ENCODE measurements around the gene EXT2.

DNA sequence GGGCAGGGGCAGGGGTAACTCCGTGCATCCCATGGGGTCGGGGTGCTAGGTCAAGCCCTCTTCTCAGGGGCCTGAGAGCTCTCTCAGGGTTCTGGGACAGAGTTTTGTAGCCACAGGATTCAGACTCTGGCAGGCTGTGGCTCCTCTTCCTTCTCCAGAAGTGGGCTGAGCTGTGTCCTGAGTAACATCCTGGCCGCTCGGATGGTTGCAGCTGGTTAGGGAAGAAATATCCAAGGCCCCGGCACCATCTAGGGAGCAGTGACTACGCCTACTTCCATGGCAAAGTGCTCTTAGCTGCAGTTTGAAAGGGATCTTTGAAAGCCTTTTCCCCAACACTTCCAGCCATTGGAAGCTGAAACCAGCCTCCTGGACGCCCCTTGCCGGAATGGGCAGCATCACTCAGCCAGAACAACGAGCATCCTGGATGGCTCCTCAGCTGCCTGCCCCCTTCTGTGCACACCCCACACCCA lies 50.9 kb downstream of the C11orf96 start:
- RRBS = no CpG with 5 or more reads among the region's 9 CpGs

GRCh38 chr11:44095372-44096411 lies at the start of gene EXT2:
TSS of gene EXT2 (plus strand) at chr11:44095678.
- RRBS = 1% methylated on average over 32 of the region's 92 CpGs

- RRBS = no CpG with 5 or more reads among the region's 2 CpGs
These were observed 35.1 kb upstream of the CD82 start for GRCh38 chr11:44530414-44530613.

- RRBS = no CpG with 5 or more reads among the region's 15 CpGs
These were observed 34.2 kb upstream of the CD82 start for GRCh38 chr11:44531146-44531760.

DNA sequence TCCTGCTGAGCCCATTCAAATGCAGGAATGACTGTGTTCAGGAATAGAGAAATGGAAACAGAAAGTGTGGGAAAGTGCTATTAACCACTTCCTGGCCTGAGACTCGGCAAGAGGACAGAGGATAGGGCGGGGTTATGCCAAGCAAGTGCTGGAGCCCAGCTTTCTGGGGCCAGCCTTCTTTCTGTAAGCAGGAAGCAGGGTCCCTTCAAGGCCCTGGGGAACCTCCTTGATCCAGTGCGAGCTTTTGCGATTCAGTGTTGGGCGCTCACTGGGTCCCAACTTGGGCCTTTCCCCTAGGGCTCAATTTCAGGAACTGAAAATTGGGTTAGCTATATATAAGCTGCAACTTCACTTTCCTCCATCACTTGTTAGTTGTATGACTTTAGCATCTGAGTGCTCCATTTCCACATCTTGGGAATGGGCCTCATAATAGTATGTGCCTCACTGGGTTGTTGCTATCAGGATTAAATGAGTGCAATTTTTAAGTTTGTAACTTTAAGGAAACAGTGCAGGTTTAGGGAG lies 5.9 kb upstream of the CD82 start:
- RRBS = no CpG with 5 or more reads among the region's 5 CpGs

DNA sequence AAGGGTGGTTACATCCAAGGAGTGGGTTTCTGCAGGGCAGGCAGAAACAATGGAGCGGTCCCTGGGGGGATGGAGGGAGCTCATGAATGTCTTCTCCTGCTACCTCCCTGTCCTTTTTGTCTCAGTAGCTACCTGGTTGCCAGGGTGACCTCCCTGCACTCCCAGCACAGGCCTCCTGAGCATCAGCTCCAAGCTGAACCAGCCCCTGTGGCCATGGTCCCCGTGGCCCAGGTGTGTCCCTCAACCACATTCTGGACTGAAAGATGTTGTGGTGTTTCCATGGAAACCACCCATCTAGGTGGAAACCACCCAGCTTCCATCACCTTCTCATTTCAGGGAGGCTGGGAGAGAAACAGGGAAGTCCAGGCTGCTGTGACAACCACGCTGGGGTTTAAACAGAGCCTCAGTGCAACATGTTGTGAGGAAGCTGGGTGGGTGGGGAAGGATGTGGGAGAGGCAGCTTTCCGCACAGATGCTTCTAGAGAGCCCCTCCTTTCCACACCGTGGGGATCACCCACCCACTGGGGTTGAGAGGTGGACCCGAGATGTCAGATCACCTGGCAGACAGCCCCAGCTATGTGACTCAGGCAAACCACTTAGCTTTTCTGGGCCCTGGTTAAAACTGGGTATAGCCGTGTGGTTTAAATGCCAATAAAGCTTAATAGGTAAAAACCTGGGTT lies 46.2 kb downstream of the CD82 start:
- RRBS = no CpG with 5 or more reads among the region's 7 CpGs

- RRBS = no CpG with 5 or more reads among the region's 8 CpGs
These were observed 65.0 kb downstream of the CD82 start for GRCh38 chr11:44630391-44630862.

DNA sequence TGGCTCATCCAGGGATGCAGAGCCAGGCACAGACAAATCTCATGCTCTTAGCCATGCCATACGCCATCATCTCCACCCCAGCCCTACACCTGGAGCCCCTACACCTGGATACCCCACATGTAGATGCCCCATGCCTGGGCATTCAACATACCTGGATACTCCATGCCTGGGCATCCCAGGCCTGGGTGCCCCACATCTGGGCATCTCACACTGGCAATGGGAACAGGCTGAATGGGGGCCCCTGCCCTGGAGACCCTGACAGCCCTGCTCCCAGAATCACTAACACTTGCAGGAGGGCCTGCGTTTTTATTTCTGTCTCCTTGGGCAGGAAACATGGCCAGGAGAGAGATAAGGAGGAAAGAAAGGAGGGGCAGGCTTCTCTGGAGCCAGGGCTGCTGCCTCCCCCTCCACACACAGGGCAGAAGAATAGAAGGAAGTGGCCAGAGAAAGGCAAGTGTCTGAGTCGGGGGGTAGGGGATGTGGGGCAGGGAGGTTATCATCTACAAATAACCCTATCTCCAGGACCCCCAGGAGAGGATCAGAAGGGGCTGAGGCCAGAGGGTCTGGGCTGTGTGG lies 25.6 kb upstream of the TSPAN18 start:
- RRBS = no CpG with 5 or more reads among the region's 3 CpGs

DNA sequence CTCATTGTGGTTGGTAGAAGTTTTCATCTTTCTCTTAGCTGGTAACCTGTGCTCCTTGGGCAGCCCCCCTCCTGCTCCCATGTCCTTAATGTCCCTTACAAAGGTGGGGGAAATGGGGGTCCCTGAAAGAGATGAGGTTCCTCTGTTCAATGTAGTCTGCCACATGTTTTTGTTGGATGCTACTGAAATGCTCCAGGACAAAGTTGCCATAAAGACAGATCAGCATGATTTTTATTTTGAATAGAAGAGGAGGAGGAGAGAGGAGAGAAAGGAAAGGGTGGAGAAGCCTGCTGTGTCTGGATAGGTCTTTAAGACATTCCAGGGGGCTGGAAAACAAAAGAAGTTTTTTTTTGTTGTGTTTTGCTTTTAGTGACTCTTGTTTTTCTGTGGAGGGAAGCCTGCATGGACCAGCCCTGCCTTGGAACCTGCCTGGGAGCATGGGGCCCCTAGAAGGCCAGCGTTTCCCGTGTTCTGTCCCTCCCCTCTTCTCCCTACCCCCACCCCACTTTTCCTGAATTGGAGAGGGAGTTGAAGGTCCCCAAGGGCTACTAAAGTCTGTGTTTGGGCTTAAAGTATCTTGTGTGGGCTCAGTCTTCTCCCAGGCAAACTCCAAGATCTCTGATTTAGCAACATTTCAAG lies 2.3 kb downstream of the TSPAN18 start:
- RRBS = no CpG with 5 or more reads among the region's 2 CpGs

GRCh38 chr11:44766203-44766817 lies 39.5 kb downstream of the TSPAN18 start:
- RRBS = no CpG with 5 or more reads among the region's 8 CpGs

DNA sequence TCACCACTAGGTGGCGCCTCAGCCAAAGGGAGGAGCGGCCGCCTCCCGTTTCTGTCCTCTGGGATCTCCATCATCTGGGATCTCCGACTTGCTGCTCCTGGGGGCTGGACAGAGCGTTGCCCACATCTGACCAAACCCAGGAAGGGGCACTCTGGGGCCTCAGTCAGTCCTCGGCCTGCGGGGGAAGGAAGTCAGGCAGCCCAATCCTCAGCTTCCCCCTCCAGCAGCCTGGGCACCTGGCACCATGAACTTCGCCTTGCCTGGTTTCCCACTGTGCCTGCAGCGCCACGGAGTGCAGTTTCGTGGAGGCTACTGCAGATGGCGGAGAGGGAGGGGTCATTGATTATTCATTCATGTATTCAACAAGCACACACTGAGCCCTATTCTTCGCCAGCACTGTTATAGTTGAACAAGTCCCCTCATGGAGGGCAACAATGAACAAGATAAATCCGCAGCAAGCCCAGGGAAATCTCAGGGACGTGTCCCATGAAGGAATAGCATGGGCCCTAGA lies 23.4 kb downstream of the TP53I11 start:
- RRBS = no CpG with 5 or more reads among the region's 16 CpGs

GRCh38 chr11:44939585-44939960 lies 11.1 kb downstream of the TP53I11 start:
- RRBS = 80% methylated on average over 1 of the region's 12 CpGs

GRCh38 chr11:44943046-44943907 lies 7.4 kb downstream of the TP53I11 start:
- RRBS = no CpG with 5 or more reads among the region's 12 CpGs

- RRBS = no CpG with 5 or more reads among the region's 9 CpGs
These were observed 22.9 kb upstream of the TP53I11 start for GRCh38 chr11:44973492-44974066.

- RRBS = no CpG with 5 or more reads among the region's 6 CpGs
These were observed 45.1 kb upstream of the PRDM11 start for GRCh38 chr11:45101369-45101737.

- RRBS = no CpG with 5 or more reads among the region's 21 CpGs
These were observed 944 bp upstream of the PRDM11 start for GRCh38 chr11:45145394-45145996.

- RRBS = no CpG with 5 or more reads among the region's 10 CpGs
These were observed 47.4 kb upstream of the SYT13 start for GRCh38 chr11:45333399-45334085.

GRCh38 chr11:45842829-45844009 lies 4.1 kb upstream of the CRY2 start:
- RRBS = no CpG with 5 or more reads among the region's 29 CpGs

- RRBS = 1% methylated on average over 11 of the region's 30 CpGs
These were observed 627 bp upstream of the CRY2 start for GRCh38 chr11:45846306-45847389.

DNA sequence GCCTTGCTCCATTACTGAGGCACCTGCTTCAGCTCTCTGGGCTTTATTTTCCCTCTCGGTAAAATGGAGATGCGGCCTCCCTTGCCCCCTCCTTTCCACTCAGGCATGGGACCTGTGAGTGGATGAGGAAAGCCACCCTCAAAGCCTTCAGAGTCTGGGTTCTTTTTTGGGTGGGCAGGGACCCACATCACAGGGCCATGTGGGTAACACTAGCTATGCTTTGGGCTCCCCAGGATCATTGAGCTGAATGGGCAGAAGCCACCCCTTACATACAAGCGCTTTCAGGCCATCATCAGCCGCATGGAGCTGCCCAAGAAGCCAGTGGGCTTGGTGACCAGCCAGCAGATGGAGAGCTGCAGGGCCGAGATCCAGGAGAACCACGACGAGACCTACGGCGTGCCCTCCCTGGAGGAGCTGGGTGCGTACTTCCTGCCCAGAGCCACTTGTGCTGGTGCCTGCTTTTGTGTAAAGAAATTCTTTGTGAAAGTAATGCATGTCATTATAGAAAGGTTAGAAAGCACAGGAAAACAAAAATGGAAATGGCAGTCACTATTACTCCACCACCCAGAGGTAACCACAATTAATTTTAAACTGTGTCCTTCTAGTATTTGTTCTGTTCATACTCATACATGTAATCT lies 13.5 kb downstream of the CRY2 start:
- RRBS = no CpG with 5 or more reads among the region's 10 CpGs

All from AG09319 (cell line).